Measurements from ENCODE around the genes DEFB132 and SIRPB2.

DNA sequence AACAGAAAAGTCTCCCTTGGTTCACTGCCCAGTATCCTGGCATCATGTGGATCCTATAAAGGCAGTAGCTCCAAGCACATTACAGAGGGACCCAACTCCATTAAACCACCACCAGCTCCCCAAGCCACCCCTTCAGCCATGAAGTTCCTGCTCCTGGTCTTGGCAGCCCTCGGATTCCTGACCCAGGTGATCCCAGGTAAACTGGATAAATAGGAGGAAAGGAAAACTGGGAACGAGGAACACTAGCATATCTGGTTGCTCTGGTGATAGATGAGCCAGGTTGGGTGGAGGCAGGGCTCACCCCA lies at the start of gene DEFB132:
Gene DEFB132 (plus strand): TSS at position 84 of the 305 bp plus-strand sequence.
- CAGE, long polyA plus RNA: no peak
- RRBS: no CpG with 5 or more reads among the region's 2 CpGs

DNA sequence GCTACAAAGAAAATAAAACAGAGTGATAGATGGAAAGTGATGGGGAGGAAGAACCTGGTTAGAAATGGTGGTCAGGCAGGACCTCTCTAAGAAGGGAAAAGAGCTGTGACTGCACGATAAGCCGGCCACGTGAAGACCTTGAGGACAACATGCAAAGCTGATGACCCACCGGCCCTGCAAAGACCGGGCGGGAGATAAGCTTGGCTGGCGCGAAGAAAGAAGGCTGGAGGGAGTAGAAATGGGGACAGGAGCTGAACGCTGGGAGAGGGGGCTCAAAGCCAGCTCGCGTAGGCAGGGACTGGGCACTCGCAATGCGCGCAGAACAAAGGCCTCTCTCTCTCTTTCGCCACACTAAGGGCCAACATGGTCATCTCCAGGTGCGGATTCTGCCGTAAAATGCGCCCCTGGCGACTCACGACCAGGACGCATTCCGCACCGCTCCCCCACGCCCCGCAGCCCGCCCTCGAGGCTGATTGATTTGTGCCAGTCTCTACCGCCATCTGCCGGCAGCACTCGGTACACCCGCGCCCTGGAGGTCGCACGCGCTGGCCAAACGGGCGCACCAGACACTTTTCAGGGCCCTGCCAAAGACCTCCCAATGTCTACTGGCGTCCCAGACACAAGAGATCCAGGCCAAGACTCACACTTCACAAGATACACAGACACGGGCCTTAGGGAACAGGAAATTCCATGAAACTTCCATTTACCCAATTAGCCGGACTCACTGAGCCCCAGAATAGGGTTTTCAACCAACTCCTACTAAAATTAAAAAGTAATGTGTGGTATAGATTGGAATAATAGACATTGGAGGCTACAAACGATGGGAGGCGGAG lies 9.3 kb downstream of the DEFB132 start:
- CAGE, long polyA plus RNA: no peak
- RRBS: no CpG with 5 or more reads among the region's 42 CpGs

DNA sequence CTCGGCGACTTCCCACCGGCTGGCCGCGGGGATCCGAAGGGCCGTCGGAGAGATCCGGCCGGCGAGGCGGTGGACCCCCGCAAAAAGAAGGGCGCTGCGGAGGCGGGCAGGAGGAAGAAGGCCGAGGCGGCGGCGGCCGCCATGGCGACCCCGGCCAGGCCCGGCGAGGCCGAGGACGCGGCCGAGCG lies 366 bp downstream of the ZCCHC3 start:
- CAGE, long polyA plus RNA: no peak
- RRBS: under 1% methylated on average over 26 of the region's 30 CpGs

- CAGE, long polyA plus RNA: no peak
- RRBS: no CpG with 5 or more reads among the region's 7 CpGs
Measured at GRCh38 chr20:299320-300158, 2.2 kb downstream of the ZCCHC3 start.

GRCh38 chr20:445207-445486 lies 17.2 kb downstream of the TBC1D20 start:
- CAGE, long polyA plus RNA: no peak
- RRBS: no CpG with 5 or more reads among the region's 3 CpGs

- CAGE, long polyA plus RNA: no peak
- RRBS: no CpG with 5 or more reads among the region's 10 CpGs
Measured at GRCh38 chr20:462766-463043, 372 bp upstream of the TBC1D20 start.

DNA sequence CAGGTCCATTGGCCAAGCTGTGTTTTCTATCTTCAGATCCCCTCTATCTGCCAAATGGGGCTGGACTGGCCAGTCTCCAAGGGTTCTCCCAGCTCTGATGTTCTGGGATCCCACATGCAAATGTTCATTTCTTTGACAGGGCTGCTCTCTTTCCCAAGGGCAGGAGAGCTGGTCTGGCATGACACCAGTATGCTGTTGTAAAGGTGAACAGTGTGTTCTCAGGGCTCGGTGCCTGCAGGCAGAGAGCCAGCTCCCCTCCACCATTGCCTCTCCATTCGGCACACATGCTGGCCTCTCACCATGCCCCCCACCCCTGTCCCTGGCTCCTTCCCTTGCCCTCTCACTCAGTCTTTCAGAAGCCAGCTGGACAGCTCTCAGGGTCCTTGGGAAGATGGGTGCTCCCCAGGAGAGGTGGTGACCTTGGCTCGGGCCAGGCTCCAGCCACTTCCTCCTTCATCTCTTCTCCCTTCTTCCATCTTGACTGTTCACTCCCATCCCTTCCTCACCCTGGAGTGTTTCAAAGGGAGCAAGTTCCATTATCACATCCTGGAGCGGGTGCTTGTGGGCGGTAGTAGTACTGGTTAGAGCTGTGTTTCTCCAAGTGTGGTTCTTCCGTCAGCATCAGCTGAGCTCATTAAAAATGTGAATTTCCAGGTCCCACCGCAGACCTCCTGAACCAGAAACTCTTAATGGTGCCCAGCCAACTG lies 24.7 kb downstream of the ANGPT4 start:
- CAGE, long polyA plus RNA: no peak
- RRBS: no CpG with 5 or more reads among the region's 7 CpGs

DNA sequence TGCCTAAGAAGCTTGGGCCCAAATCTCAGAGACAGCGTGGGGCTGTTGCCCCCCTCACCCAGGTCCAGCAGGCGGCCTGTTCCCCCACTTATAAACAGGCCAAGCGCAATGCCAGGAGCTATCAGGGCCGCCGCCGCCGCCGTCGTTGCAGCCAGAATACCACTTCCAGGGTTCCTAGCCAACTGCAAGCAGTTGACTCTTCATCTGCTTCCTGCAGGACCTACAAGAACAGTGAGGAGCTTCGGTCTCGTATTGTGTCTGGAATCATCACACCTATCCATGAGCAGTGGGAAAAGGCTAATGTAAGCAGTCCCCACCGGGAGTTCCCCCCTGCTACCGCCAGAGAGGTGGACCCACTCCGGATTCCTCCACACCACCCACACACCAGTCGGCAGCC lies 16.5 kb downstream of the PSMF1 start:
- CAGE, long polyA plus RNA: no peak
- RRBS: no CpG with 5 or more reads among the region's 15 CpGs

DNA sequence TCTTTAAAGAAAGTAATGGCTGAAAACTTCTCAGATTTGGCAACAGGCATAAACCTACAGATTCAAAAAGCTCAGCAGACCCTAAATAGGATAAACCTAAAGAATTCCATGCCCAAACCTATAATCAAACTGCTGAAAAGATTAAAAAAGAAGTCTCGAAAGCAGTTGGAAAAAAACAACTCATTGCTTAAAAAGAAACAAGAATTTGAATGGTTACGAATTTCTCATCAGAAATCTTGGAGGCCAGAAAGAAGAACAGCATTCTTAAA lies 28.5 kb downstream of the TMEM74B start:
- CAGE, long polyA plus RNA: no peak
- RRBS: no CpG with 5 or more reads among the region's 2 CpGs

DNA sequence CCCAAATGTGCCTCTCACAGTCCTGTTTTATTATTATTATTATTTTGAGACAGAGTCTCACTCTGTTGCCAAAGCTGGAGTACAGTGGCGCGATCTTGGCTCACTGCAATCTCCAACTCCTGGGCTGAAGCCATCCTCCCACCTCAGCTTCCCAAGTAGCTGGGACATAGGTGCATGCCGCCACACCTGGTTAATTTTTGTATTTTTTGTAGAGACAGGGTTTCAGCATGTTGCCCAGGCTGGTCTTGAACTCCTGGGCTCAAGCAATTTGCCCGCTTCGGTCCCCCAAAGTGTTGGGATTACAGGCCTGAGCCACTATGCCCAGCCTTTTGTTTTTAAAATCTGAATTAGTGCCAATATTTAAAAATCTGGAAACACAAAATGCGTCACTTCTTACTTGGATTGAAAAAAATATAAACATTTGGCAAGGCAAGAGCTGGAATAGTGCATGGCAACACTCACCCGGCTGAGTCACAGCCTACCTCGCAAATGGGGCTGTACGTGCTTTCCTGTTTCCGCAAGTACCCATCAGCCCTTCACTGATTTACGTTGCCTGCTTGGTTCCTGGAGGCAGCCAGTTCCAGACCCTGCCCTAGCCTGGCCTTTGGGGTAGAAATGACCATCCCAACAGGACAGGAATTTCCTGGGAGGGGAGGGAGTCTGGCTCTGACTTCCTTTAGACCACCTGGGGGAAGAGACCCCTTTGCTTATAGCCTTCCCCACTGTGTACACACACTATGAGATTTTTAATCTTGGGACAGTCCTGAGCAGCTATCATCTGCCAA lies 6.2 kb downstream of the SDCBP2 start:
- CAGE, long polyA plus RNA: no peak
- RRBS: no CpG with 5 or more reads among the region's 11 CpGs

DNA sequence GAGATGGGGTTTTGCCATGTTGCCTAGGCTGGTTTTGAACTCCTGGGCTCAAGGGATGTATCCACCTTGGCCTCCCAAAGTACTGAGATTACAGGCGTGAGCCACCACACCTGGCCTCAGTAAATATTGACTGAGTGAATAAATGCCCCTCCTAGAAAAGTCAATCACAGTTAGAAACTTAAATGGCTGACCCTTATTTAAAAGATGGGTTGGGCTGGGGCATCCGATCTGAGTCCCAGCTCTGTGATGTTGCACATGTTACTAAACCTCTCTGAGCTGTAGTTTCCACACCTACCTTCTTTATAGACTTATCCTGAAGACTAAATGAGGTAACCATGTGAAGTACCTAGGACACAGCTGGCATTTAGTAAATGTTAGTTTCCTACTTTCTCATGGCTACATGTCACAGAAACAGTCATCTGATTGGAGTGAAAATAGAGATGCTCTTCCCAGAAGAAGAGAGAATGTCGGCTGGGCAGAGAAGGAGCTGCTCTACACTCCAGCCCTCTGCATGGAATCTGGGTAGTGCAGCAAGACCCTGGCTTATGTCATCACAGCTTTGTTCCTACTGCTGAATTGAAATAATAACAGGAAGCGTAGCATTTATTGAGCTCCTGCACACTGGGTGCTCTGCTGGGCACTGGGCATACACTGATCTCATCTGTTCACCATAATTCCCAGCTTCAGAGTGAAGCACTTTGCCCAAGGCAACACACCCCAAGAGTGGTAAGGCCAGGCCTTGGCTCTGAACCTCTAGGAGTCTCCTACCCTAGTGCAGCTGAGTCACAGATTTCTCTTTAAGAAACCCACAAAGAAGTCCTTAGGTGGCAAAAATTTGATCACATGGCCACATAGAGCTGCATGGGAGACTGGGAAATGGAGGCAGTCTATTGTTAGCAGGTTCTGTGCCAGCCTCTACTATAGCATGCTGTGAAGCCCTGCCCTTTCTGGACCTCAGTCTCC lies 3.7 kb upstream of the SDCBP2 start:
- CAGE, long polyA plus RNA: no peak
- RRBS: no CpG with 5 or more reads among the region's 4 CpGs

DNA sequence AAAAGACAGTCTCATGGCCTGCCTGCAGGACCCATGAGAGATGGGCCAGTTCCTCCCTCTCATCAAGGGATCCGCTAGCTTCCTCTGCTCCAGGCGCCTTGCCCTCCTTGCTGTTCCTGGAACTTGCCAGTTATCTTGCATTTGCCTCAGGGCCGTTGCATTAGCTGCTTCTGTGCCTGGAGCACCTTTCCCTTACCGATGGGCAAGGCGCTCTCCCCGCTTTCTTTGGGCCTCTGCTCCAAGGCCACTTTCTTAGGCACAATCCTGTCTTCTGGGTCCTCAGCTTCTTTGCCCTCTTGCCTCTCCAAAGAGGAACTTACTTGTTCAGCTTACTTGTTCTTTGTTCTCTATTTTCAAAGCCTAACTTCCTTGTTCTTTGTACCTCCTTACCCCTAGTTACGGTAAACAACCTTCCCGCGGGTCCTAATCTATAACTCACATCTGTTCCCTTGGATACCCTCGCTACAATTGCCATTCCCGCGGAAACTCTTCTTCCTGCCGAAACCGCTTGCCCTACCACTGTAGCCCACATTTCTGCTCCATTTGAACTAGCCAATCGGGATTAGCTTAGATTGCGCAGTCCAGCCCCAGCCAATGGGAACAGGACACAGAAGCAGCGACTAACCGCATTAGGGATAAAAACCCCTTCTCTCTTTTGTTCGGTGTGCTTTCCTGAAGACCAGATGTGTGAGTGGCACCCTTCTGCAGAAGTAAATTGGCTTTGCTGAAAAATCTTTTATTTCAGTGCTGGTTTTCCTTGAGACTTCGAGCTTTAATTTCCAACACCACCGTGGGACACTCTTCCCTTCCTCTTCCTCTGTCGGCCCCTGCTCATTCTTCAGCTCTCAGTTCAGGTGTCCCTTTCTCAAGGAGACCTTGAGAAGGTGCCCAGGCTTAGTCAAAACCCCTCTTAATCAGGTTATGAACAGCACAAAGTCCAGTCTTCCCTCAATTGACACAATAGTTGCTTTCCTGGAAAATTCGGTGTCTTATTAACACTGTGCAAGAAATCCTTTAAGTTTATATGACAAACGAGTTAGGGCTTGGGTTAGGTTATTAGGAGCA lies 1.1 kb upstream of the NSFL1C start:
- CAGE, long polyA plus RNA: no peak
- RRBS: no CpG with 5 or more reads among the region's 24 CpGs

DNA sequence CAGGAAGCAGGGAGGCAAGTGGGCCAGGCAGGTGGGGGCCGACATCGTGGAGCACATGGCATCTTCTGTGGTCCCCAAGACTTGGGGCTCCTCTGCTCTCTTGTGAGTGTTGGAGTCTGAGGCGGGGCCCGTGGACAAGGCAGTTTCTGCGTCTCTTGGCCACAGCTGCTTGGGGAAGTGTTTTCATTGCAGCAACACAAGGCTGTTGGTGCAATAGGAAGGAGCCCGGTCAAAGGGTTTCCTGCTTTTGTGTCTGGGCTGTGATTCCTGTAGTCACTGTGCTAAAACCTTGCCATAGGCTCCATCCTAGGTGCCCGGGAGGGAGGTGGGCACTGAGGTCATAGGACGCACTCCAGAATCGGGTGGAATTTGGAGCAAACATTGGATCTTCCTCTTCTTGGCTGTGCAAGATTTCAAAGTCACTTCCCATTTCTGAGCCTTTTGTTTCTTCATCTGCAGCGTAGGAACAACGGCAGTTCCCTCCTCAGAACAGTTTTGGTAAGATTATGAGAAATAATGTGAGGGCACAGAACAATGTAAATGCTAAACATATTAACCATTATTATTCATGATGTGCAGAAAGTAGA lies at the start of gene SIRPB2:
Gene SIRPB2 (minus strand): TSS at position 118 of the 587 bp plus-strand sequence.
- CAGE, long polyA plus RNA: no peak
- RRBS: 50% methylated on average over 2 of the region's 11 CpGs

DNA sequence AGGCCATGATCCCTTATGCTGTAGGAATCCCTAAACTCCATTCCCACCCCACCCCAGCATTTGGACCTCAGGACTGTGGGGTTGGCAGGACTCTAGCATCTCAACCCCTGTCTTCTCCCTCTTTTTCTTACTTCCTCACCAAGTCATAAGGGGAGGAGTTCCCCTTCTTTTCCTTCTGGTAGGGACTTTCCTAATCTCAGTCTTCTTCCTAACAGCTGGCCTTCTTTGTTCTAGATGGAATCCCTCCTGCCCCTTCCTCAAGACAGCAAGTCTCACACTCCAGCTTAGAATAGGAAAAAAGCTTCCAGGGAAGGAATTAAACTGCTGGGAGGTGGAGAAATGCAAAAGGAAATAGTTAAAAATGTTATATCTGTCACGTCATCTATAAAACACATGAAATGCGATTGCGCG lies 2.4 kb upstream of the SIRPB2 start:
- CAGE, long polyA plus RNA: no peak
- RRBS: no CpG with 5 or more reads among the region's 4 CpGs

- CAGE, long polyA plus RNA: no peak
- RRBS: no CpG with 5 or more reads among the region's 6 CpGs
Measured at GRCh38 chr20:1536764-1537147, 20.7 kb downstream of the SIRPD start.

GRCh38 chr20:1663856-1664227 lies 6.3 kb upstream of the SIRPG start:
- CAGE, long polyA plus RNA: no peak
- RRBS: no CpG with 5 or more reads among the region's 3 CpGs

GRCh38 chr20:1672242-1672885 lies 14.8 kb upstream of the SIRPG start:
- CAGE, long polyA plus RNA: no peak
- RRBS: no CpG with 5 or more reads among the region's 8 CpGs

- CAGE, long polyA plus RNA: no peak
- RRBS: no CpG with 5 or more reads among the region's 19 CpGs
Measured at GRCh38 chr20:1870709-1871684, 24.2 kb upstream of the SIRPA start.

GRCh38 chr20:1927143-1927842 lies 32.1 kb downstream of the SIRPA start:
- CAGE, long polyA plus RNA: no peak
- RRBS: no CpG with 5 or more reads among the region's 9 CpGs

DNA sequence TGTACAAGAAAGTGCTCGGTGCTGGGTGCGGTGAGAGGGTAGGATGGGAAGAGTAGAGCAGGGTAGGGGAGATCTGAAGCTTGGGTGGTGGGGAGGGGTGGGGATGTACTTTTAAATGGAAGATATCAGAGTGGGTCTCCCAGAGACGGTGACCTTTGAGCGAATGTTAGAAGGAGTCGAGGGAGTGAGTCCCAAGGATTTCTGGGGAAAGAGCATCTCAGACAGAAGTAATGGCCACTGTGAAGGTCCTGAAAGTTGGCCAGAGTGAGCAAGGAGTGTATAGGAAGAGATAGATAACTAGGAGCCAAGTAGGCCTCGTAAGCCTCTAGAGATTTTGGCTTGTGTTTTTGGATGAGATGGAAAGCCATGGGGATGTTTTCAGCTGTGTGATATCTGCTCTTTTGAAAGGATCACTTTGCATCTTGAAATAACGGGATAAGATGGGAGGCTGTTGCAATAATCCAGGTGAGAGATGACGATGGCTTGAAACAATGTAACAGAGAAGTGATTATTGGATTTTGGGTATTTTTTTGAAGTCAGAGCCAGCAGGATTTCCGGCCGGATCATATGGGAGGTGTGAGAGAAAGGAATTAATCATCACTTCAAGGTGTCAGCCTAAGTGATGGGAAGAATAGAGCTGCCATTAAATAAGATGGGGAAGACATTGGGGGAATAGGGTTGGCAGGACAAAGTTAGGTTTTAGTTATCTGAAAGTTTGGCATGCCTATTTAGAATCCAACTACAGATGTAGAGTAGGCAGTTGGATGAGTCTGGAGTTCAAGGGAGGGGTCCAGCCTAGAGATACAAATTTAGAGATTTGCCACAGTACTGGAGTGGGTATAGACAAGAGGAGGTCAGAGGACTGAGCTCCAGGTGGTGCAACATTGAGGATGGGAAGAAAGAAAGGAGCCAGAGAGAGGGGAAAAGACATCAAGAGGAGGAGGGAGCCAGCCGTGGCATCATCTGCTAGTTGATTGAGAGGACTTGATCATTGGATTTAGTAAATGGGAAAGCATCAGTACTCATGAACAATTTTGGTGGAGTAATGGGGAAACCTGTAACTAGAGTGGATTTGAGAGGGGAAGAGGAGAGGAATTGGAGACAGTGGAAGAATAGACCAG lies 19.5 kb downstream of the STK35 start:
- CAGE, long polyA plus RNA: no peak
- RRBS: no CpG with 5 or more reads among the region's 11 CpGs